Esophagus squamous epithelium (tissue), 4 donors: ENCODE results near the gene PCNA.

DNA sequence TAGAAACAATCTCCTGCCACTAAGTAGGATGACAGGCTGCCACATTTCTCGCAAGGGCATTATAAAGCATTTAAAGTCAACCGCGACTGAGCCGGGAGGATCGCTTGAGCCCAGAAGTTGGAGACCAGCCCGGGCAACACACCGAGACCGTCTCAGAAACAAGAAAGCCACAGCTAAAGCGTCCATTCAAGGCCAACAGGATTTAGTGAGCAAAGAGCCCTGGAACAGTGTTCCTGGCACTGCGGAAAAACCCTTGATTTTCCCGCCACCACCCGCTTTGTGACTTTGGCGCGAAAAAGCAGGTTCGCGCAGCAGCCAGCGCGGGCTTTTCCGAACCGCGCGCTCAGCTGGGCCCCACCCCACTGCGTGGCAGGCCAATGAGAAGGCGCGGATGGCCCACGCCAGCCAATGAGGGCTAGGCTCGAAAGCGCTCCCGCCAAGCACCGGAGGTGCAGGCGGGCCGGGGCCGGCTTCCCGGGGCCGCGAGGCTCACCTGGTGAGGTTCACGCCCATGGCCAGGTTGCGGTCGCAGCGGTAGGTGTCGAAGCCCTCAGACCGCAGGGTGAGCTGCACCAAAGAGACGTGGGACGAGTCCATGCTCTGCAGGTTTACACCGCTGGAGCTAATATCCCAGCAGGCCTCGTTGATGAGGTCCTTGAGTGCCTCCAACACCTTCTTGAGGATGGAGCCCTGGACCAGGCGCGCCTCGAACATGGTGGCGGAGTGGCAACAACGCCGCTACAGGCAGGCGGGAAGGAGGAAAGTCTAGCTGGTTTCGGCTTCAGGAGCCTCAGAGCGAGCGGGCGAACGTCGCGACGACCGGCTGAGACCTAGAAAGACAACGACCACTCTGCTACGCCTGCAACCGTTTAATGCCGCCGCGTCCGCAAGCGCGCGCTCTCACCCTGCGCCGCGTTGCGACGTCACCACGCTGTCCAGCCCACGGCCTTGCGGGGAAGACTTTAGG is at the start of gene PCNA:
Gene PCNA, minus strand, starts transcription at position 874 of the 967 bp plus-strand sequence.
- PRO-cap: bidirectional peak, plus-strand start at position 439 of the sequence, minus-strand start at position 279 of the sequence; bidirectional peak, plus-strand start outside the sequence, minus-strand start at position 874 of the sequence
- RAMPAGE, long total RNA, 4 experiments: start-site peak on the minus strand in 4 of 4 experiments, centred at positions 866 to 873 of the sequence, 147 to 1,020 reads per replicate

DNA sequence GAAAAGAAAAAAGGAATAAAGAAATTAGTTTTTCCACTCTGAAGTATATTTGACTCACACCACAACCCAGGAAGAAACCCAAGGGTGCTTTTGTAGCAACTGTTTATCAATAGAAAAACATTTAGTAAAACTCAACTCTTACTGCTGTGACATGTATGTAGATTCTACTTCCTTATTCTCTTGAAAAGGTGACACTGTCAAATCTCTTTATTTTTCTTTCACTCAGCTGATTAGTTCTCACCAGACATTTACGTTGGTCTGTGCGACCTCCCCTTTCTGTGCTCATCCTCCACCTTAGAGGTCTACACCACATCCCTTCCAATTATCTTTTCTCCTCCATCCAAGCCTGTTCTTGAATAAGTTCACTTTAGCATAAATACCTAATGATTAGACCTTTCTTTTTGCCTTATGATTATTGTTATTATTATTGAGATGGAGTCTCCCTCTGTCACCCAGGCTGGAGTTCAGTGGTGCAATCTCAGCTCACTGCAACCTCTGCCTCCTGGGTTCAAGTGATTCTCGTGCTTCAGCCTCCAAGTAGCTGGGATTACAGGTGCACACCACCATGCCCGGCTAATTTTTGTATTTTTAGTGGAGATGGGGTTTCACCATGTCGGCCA is 39.7 kb upstream of the GPCPD1 start:
- PRO-cap: no peak
- RAMPAGE, long total RNA, 4 experiments: no peak in any of the 4 experiments

- PRO-cap: no peak
- RAMPAGE, long total RNA, 4 experiments: no peak in any of the 4 experiments
These were observed 42.4 kb upstream of the GPCPD1 start for GRCh38 chr20:5653144-5653701.

DNA sequence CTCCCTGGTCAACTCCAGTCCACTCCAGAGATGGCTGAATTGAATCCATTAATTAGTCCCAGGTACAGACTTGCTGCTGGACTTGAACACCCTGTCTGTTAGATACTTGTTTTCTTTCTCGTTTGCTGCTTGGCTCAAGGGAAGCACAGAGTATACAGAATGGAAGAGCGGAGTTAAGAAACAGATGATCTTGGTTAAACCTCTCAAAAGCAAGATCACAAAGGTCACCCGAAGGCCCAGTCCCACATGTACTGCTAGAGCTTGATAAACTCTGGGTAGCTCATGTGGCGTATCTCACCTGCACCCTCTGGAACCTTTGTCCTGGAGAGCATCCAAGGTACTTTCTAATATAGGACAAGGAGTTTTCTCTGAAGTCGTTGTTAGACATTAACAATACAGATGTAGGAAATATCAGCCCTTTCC is 31.9 kb downstream of the SHLD1 start:
- PRO-cap: no peak
- RAMPAGE, long total RNA, 4 experiments: no peak in any of the 4 experiments

DNA sequence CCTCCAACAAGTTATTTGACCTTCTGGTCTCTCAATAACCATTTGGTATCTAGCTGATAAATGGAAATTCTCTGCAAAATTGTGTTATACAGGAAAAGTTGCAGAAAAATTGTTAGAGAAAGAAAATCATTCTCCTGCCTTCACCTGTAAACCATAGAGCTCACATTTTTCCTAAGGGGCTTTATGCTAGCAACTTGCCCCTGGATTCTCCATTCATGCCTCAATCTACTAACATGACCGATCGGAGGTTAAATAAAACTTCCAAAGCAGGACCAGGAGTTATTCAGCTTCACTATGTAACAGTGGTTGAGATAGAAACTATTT is 75.6 kb upstream of the CHGB start:
- PRO-cap: no peak
- RAMPAGE, long total RNA, 4 experiments: no peak in any of the 4 experiments

- PRO-cap: no peak
- RAMPAGE, long total RNA, 4 experiments: no peak in any of the 4 experiments
These were observed 8.0 kb downstream of the TRMT6 start for GRCh38 chr20:5942307-5942833.

DNA sequence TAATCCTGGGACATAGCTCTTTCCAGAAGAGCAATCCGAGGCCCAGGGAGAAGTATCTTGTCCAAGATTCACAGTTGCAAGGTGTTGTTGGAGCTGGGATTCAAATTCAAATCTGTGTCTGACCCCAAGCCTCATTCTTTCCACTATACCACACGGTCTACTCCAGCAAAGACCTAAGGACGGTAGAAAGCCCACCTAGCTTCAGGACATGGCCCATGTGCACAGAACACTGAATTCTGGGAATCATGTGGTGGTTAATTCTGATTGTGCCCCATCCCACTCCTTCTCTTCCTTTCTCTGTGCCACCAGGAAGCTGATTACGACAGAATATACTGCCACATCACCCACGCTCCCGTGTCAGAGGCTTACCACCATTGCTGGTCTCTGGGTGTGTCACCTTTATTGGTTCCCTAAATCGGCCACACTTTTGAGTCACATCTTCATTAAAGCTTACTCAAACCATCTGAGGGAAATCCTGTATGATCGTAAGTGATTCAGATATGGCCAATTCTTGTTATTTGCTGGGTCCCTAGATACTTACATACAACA is 3.2 kb downstream of the TRMT6 start:
- PRO-cap: no peak
- RAMPAGE, long total RNA, 4 experiments: no peak in any of the 4 experiments

DNA sequence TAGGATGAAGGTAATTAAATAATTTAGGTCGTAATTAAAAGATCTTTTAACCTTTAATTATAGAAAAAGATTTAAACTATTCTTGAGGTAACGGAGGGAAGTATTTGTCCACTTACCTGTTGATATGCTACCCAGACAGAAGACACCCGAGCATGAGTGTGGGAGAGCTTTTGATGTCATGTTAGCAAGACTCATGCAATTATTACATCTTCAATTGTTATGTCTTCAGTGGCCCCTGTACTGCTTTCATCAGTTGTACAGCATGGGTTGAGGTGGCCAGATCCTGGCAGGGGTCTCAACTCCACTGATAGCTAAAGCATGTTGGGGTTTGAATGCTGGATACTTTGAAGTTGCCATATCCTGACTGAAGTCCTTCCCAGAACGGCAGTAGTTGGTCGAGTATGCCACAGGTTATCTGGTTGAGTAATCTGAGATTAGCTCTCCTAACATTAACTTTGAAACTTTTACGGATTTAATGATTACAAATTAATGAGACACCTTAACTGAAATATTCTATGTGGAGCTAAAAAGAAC is 1.1 kb downstream of the CRLS1 start:
- PRO-cap: no peak
- RAMPAGE, long total RNA, 4 experiments: no peak in any of the 4 experiments

GRCh38 chr20:6013048-6014087 is 7.4 kb downstream of the CRLS1 start:
- PRO-cap: no peak
- RAMPAGE, long total RNA, 4 experiments: no peak in any of the 4 experiments

GRCh38 chr20:6654812-6655374 is 112.6 kb upstream of the BMP2 start:
- PRO-cap: bidirectional peak, plus-strand start at chr20:6655107, minus-strand start at chr20:6654995
- RAMPAGE, long total RNA, 4 experiments: no peak in any of the 4 experiments

DNA sequence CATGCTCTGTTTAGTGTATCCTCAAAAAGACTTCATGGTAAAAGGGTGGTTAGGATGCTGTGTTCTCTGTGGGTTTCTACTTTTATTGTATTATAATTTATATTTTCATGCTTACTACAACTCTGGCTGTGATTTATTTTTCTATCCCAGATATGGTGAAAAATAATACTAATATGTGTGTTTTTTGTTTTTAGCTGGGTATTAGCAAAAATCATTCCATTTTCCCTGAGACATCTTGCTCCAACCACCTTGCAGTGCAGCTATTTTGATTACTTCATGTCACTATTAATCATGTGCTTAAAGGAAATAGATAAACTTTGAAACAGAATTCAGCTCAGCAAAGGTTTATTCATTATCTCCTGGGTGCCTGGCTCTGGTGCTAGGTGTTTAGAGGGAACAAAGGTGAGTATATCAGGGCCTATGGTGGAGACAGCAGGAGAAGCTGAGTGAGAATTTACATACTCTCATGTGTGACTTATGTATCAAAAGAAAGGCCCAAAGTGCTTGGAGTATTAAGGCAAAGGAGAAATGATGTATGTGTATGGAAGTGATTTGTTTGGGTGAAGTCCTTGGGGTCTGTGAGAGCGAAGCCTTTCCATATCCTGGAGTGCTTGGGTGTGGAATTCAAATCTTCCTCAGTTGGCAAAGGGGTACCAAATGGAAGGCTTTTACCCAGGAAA is 63.9 kb upstream of the BMP2 start:
- PRO-cap: no peak
- RAMPAGE, long total RNA, 4 experiments: no peak in any of the 4 experiments

DNA sequence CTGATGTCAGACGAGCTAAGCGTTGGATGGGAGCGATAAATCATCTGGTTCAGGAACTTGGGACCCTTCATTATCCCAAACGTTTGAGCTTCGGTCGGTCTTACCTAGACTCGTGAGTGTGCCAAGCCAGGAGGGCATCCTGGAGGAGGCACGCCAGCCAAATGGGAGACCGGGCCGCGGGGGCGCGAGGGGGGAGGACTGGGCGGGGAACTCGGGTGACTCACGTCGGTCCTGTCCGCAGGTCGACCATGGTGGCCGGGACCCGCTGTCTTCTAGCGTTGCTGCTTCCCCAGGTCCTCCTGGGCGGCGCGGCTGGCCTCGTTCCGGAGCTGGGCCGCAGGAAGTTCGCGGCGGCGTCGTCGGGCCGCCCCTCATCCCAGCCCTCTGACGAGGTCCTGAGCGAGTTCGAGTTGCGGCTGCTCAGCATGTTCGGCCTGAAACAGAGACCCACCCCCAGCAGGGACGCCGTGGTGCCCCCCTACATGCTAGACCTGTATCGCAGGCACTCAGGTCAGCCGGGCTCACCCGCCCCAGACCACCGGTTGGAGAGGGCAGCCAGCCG is 2.5 kb downstream of the BMP2 start:
- PRO-cap: bidirectional peak, plus-strand start at position 223 of the sequence, minus-strand start outside the sequence
- RAMPAGE, long total RNA, 4 experiments: no peak in any of the 4 experiments

DNA sequence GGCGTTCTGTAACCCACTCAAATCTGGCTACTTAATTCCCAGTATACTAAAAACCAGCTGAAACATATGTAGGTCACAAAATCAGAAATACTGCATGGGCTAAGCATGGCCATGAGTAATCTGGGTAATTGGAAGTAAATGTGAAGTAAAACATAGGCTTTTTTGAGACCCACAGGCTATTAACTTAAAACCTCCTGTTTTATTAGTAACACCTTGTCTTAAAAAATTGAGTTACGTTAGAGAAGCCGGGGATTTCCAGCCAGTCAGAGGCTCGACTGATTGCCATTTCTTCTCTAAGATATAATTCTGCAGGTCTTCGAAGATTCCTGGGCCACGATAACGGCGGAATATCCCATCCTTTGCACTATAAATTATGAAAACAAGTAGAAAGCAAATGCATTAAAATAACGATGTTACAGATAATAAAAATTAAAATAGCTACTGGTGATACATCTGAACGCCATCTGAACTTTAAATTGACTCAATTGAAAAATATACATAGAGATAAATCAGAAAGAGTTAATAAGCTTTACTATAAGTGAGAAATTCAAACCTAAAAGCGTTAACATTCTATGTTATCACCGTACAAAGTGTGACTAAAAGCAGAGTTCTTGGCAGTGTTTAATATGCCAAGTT is 19.9 kb downstream of the TMX4 start:
- PRO-cap: no peak
- RAMPAGE, long total RNA, 4 experiments: no peak in any of the 4 experiments

DNA sequence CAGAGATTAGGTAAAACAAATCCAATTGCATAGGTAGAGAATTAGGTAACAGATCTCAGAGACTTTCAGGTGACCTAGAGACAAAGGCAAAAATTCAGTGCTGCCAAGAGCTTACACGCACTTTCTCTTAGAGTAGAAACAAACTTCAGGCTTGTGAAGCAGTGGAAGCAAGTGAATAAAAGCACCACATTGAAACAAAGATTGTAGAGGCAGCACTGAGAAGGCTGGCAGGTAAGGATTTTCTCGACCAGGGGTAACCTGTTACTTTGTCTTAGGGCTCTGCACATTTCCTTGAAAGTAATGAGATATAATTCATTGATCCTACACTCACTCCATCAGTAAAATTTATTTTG is 35.8 kb upstream of the PLCB1 start:
- PRO-cap: no peak
- RAMPAGE, long total RNA, 4 experiments: no peak in any of the 4 experiments

GRCh38 chr20:8202649-8203391 is 70.8 kb downstream of the PLCB1 start:
- PRO-cap: no peak
- RAMPAGE, long total RNA, 4 experiments: no peak in any of the 4 experiments

- PRO-cap: no peak
- RAMPAGE, long total RNA, 4 experiments: no peak in any of the 4 experiments
These were observed 412.9 kb downstream of the PLCB1 start for GRCh38 chr20:8544786-8545588.

DNA sequence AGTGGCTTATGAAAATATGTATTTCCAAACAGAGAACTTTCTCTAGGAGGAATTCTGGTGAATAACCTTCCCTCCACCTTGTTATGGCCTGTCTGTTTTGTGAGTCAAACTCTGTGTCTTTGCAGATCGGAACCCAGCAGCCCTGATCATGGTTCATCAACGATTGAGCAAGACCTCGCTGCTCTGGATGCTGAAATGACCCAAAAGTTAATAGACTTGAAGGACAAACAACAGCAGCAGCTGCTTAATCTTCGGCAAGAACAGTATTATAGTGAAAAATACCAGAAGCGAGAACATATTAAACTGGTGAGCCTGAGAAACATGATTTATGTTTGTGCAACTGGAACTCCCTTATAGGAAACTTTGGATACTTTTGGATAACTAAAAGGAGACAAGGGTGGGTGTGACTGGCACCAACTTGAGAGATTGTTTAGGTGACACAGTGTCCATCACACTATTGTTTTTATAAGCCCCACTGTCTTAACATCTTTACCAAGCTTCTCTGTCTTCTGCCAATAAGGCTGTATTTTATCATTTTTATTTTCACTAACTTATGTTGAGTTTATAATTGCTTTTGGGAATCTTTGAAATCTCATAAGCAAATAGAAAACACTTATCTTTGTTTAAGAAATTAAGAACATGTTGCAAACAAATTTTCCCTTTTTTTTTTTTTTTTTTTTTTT is 294.3 kb upstream of the PLCB4 start:
- PRO-cap: no peak
- RAMPAGE, long total RNA, 4 experiments: no peak in any of the 4 experiments

DNA sequence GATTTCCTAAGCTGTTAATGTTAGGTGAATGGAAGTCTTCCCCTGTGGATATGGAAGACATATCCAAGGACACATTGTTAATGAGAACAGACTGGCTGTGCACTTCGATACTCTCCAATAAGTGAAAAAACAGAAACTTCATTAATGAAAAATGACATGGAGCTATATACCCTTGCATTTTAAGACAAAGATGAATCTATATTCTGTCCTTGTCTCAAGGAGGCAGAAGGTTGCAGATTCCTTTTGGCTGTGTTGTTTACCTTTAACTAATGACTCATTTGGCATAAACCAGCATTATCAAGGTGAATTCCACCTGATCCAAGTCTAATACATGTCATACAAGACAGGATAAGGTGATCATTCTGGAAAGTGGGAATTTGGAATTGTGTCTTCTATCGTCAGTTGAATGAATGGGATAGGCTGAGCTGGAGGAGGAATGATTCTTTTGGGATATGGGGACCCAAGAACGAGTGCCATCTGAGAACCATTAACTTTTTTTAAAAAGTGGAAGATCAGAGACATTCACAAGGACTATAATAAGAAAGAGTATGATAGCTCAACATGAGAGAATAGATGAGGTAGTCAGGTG is 192.9 kb downstream of the PLCB4 start:
- PRO-cap: no peak
- RAMPAGE, long total RNA, 4 experiments: no peak in any of the 4 experiments

- PRO-cap: no peak
- RAMPAGE, long total RNA, 4 experiments: no peak in any of the 4 experiments
These were observed 221.4 kb upstream of the LAMP5 start for GRCh38 chr20:9292917-9293538.

DNA sequence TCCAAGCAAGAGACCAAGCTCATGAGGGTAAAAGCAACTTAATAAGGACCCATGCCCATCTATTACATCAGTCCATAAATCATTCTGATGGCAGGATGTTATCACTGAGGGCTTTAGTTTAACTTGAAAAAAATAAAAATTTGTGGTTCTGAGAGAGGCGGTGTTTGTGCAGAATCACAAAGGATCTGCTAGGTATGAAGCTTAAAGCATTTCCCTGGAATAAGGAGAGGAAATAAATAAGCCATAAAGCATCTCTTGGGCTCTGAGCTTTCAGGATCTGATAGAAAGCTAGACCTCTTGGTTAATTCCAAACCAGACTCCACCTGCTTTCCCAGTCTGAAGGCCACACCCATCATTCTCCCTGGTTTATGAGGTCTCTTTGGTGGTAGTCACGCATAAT is 184.5 kb upstream of the LAMP5 start:
- PRO-cap: no peak
- RAMPAGE, long total RNA, 4 experiments: no peak in any of the 4 experiments